Right atrium auricular region (tissue), 2 donors: ENCODE measurements around a stretch of chr15.

DNA sequence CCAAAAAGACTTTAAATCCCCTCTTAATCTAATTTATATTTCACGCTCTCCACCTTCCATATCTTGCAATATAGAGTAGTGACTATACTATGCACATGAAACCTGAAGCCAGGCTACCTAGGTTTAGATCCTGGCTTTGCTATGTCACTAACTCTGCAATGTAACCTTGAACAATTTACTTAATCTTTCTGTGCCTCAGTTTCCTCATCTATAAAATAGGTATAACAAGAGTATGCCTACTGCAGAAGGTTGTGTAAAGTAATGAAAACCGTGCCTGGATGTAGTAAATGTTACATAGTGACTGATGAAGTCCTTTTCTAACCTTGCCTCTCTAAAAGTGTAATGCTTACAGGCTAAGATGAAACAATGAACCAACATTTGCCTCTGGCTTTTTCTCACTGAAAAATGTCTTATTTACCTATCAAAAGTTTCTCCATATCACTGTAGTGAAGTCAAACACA, 18.5 kb downstream of the HERC1 start:
- PRO-cap: no peak
- RAMPAGE, long total RNA, 2 experiments: no peak in any of the 2 experiments

DNA sequence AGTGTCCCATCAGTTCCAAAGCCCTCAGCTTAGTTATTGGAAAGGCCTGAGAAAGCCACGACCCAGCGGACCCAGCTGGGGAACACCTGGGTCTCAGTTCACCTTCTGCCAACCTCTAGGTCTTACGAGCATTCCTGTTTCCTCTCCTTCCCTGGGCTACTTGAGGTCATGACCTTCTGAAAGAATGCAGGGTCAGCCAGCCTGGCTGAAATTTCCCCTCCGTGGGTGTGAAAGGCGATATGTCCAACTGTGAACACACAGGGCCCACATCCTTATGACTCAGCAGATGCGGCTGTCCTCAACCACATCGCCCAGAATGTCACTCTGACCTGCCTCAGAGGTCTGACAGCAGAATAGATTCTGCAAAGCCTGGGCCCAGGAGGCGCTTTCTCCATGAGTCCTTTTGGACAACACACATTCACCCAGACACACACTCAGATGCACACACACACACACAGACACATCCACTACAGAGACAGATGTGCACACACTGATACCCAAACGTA, 63.0 kb upstream of the HERC1 start:
- PRO-cap: no peak
- RAMPAGE, long total RNA, 2 experiments: no peak in any of the 2 experiments

DNA sequence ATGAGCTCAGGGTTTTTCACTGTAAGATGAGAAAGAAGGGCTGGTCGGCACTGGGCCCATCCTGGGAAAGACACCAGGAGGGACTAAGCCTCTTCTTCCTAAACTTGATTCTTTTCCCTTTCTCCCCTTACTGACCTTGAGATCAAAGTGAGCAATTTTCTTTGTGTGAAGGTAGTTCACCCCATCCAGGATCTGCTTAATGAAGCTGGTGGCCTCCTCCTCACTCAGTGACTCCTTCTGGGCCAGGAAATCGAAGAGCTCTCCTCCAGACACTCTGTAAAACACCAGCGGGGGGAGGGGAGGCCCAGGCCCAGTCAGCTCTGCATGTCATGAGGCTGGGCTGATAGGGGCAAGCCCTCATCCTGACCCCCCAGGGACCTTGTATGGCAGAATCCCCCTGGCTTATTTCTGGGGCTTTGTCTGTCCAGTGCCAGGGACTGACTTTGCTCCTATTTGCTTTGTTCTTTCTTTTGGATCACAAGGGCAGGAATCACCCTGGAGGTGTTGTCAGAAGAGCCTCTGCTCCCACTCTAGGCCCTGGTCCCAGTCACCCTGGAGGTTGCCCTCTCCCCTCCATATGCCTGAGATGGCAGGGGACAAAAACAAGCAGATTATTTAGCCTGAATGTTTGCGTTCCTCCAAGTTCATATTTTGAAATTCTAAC, 74.9 kb downstream of the DAPK2 start:
- PRO-cap: unidirectional peak, minus-strand start at position 239 of the sequence
- RAMPAGE, long total RNA, 2 experiments: no peak in any of the 2 experiments

DNA sequence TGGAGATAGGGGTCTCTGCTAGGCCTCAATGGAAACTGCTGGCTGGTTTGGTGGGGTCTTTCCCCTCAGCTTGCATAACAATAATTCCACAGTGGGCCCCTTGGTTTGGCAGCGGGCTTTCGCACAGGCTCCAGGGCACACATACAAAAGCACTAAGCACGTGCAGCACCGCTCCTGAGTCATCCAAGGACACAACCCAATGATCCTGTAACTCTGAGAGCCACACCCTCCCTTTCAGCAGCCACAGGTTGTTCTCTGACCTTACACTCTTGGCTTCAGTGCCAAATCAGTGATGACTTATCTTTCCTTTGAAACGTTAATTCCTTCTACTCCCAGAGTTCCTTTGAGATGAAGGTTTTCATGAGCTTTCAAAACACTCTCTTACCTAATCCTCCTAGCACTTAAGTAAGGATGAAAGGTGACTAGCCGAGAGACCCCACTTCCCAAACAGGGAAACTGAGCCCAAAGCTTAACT, 41.6 kb downstream of the DAPK2 start:
- PRO-cap: no peak
- RAMPAGE, long total RNA, 2 experiments: no peak in any of the 2 experiments

DNA sequence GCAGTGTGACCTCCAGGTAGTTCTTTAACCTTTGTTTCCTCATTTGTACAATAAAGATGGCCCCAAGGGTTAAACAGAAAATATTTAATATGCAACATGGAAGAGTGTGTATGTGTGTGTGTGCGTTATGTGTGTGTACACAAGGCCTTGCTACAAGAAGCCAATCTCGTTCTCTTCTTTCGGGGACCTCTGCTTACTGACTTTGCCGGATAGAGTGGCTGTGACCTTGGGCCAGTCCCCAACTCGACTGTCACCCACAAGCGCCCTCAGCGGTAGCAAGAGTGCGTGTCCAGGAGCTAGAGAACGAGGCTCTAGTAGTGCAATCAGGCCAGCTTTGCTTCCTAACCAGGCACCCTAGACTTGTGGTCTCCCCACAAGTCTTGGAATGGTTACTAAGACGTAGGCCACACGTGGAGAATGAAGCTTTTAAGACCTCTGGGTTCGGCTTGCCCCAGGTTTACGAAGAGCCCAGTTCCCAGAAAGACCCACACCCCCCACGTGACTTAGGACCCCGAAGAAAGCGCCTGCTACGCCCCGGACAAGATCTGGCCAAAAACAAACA, 595 bp downstream of the CIAO2A start:
- PRO-cap: bidirectional peak, plus-strand start at position 279 of the sequence, minus-strand start at position 216 of the sequence
- RAMPAGE, long total RNA, 2 experiments: no peak in any of the 2 experiments

DNA sequence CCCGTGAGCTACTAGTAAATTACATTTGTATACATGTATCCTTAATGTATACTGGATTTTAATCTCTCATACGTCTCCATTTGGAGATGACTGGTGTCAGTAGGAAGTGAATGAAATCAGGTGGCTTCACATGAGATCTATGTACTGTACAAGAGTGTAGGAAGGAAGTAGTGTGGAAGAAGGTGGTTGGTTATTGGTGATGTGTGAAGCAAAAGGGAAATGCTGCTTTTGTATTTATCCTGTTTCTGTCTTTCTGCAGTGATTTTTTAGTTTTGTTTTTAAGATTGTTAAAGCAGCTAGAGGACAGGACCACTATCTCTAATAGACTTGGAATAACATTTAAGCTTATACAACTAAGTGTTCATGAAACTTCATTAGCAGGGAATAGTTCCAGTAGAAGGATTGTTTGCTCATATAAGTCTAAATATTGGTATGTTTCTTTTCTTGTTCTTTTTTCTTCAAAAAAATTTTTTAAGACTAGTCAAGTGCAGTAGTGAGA, 15.3 kb downstream of the SNX1 start:
- PRO-cap: no peak
- RAMPAGE, long total RNA, 2 experiments: no peak in any of the 2 experiments

DNA sequence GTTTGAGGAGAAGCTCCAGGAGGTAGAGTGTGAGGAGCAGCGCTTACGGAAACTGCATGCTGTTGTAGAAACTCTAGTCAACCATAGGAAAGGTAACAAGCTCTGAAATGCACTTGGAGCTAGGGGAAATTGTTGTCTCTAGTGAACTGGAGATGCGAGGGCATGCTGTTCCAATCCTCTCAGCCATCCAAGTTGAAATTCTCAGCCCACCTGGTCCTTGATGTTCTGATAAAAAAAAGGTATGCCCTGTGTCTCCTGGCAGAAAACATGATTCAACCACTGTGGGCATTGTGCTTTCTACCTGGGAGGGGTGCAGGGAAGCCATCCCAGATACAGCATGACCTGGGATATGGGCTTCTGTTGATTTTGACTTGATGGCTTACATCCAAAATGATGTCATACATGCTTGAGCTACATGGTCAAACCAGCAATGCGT, 21.3 kb upstream of the SNX22 start:
- PRO-cap: no peak
- RAMPAGE, long total RNA, 2 experiments: no peak in any of the 2 experiments

GRCh38 chr15:64166313-64167137, 3.7 kb upstream of the PPIB start:
- PRO-cap: no peak
- RAMPAGE, long total RNA, 2 experiments: no peak in any of the 2 experiments

DNA sequence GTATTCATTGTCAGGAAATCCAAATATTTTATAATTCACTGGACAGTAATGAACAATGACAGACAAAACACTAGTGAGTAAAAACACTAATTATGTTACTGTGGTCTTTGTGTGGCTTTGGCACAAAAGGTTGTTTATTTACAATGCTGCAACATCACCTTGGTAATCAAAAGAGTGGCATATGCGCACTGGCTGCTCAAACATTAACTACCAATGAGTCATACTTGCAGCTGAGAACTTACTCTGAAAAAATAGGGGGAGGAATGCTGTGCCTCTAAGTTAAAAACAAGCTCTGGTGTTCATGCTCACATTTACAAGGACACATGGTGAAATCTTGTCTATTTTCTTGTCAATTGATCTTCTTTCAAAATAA, 85.1 kb upstream of the PPIB start:
- PRO-cap: no peak
- RAMPAGE, long total RNA, 2 experiments: no peak in any of the 2 experiments

DNA sequence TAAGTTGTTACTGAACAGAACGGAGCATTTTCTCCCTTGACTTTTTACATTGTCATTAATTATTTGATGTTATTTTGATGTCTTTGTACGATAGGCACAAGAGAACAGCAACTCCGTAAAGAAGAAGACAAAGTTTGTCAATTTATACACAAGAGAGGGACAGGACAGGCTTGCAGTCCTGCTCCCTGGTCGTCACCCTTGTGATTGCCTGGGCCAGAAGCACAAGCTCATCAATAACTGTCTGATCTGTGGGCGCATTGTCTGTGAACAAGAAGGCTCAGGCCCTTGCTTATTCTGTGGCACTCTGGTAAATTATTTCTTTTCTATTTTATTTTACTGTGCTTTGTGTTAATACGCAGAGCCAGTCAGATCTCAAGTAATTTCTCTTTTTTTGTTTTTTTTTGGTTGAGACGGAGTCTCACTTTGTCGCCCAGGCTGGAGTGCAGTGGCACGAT, 9.9 kb downstream of the TRIP4 start:
- PRO-cap: no peak
- RAMPAGE, long total RNA, 2 experiments: no peak in any of the 2 experiments

- PRO-cap: no peak
- RAMPAGE, long total RNA, 2 experiments: no peak in any of the 2 experiments
These were observed 93.7 kb downstream of the RBPMS2 start for GRCh38 chr15:64681619-64682121.

DNA sequence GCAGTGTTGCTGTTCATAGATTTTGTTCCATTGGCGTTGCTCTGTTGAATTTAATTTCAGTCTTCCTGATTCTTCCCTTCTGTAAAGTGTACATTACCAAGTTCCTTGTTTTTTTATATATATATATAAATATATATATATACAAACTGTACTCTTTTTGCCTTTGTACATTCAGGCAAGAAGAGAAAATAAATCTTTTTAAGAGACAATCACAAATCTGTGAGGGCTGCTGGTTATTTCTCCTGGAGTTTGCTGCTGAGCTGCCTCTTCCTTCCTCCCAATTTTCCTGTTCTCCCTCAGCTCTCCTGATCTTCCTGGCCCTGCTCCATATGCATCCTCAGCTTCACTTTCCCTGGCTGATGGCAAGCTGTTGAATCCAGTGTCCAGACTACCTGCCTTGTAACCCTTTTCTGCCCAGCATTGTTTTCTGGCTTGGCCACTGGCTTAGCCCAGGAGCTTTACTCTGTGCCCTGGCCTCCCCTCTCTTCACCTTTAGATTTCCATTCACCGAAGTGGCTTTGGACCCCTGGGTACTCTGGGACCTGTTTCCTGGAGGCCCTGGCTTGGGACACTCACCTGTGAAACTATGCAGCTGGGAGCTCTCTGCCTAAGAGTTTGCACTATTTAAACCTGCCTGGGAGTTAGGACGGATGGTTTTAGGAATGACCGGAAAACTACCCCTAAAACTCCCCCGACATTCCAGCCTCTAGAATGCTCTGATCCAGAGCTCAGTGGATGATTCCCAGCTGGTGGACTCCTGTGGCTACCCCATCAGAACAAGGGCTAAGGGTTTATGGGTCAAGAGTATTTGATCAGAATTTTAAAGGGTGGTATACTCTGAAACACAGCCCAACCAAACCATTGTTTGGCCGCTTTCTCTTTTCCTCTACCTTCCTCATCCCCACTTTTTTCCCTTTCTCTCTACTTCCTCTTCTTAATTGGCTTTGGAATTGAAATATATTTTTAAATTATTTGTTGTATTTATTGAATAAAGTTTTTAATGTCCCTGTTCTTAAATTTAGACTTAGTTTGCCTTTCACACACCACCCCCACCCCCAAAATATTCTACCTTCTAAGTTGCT, 90.0 kb downstream of the RBPMS2 start:
- PRO-cap: no peak
- RAMPAGE, long total RNA, 2 experiments: no peak in any of the 2 experiments

DNA sequence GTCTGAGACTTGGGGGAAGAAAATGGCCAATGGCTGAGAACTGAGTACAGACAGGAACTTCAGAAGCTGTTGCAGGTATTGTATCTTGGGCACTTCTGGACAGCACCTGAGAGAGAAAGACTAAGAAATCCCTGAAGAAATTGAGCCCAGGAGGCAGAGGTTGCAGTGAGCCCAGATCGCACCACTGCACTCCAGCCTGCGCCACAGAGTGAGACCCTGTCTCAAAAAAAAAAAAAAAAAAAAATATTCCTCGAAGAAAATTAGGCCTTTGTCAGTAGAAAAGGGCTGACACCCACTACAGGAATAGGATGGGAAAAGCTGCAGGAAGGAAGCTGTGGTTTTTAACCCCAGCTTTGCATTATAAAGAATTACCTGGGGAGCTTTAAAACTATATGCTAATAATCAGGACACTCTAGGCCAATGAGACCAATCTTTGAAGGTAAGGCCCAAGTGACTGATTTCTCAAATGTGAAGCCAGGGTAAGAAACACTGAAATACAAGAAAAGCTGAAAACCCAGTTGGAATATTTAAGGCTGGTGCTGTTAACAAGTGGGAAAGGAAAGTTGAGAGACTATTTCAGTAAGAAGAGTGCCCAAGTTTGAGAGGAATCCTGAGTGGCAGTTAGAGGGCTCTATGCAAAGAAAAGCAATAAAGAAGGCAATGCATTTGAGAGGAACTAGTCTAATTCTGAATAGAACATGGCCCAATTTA, 74.4 kb downstream of the RBPMS2 start:
- PRO-cap: no peak
- RAMPAGE, long total RNA, 2 experiments: no peak in any of the 2 experiments

DNA sequence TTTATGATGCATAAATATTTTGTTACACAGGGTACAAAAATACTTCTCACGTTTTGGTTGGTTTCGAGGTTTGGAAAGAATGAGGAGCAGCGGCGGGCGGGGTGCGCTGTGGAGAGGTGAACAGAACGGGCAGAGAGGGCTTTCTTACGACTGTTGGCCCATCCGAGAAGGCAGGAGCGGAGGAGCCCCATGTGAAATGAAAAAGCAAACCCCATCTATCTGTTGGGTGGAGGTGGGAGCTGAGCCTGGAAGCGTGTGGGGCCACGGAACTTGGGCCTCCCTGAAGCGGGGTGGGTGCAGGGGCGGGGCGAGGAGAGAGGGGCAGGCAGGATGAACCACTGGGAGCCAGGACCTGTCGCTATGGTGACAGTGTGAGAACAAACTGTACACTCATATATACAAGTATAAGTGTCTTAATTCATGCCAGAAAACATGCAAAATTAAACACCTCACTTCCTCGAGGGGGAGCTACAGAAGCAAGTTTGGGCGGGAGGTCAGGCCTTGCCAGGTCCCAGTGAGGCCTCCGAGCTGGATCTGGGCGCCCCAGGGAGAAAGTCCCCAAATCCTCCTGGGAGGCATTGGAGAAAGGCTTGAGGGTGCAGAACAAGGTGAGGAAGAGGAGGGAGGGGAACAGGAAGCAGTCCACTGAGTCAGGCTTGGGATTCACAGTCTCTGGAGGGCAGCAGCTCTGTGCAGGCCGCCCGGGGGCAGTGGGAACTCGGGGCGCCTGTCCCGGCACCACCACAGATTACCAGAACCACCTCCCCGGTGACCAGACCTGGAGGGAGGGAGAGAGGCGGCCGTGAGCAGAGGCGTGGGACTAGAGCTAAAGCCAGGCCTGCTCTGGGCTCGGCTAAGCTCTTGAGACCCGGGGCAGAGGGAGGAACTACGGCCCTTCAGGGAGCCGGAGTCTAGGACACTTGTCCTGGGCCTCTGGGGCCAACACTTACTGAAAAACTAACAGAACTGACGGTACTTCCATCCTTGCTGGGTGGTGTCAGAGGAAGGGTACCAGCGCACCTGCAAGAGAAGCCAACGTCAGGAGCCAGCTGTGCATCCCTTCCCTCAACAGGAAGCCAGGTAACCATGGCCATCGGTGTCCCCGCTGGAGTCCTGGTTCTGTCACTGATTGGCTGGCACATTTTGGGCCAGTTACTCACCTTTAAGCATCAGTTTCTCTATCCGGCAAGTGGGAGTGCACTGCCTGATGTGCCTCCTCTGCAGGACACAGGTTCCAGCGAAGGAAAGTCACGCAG, 34.7 kb downstream of the RBPMS2 start:
- PRO-cap: unidirectional peak, minus-strand start at position 257 of the sequence; unidirectional peak, minus-strand start at position 282 of the sequence
- RAMPAGE, long total RNA, 2 experiments: no peak in any of the 2 experiments

DNA sequence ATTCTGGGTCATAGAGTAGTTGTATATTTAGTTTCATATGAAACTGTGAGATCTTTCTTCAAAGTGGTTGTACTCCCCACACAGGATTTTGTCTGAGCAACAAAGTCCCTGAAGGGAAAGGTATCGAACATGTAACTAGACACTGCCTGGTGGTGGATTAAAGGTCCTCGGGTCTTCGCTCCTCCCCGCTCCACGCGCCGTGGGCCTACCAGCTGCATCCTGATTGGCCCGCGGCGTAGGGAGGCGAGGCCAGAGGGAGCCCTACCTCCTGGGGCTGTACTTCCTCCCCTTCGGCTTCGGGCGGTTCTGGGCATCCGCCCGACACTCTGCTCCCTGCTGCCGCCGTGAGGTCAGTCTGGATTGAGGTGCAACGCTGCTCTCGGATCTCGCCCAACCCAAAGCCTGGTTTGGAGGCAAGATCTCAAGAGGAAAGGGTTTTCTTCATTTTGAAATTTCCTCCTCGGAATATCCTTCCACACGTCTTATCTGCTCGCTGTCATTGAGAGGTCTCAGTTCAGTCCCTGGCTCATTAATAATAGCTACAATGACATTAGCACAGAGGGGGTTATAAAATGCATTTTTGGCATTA, 6.0 kb upstream of the PLEKHO2 start:
- PRO-cap: bidirectional peak, plus-strand start at position 353 of the sequence, minus-strand start at position 202 of the sequence
- RAMPAGE, long total RNA, 2 experiments: no peak in any of the 2 experiments

GRCh38 chr15:64865552-64866589, 24.2 kb downstream of the PLEKHO2 start:
- PRO-cap: no peak
- RAMPAGE, long total RNA, 2 experiments: no peak in any of the 2 experiments

DNA sequence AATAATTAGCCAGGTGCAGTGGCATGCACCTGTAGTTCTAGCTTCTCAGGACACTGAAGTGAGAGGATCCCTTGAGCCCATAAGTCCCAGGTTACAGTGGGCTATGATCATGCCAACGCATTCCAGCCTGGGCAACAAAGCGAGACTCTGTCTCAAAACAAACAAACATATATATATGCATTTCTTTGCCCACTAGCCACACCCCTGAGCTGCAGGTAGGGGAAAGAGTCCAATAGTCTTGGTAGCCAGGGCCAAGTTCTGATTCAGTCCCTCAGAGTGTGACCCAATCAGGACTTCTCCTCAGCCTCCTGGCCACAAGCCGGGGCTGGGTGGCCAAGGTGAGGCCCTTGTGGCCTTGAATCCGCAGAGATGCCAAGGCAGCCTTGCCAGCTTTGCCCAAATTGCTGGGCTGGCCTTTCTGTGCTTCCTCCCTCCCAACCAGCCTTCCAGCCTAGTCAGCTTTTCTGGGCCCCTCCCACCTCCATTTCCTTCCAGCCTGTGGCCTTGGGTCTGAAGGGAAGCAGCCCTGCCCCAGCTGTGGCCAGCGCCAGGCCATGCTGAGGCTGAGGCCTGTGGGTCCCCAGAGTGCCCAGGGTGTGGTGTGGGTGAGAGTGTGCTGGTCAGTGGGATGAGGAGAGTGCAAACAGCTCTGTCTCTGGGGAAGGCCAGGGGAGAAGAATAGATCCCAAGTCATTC, 34.3 kb upstream of the ANKDD1A start:
- PRO-cap: unidirectional peak, plus-strand start at position 583 of the sequence
- RAMPAGE, long total RNA, 2 experiments: no peak in any of the 2 experiments

- PRO-cap: bidirectional peak, plus-strand start at chr15:64897446, minus-strand start at chr15:64897450
- RAMPAGE, long total RNA, 2 experiments: no peak in any of the 2 experiments
These were observed 14.3 kb upstream of the ANKDD1A start for GRCh38 chr15:64897018-64898130.

DNA sequence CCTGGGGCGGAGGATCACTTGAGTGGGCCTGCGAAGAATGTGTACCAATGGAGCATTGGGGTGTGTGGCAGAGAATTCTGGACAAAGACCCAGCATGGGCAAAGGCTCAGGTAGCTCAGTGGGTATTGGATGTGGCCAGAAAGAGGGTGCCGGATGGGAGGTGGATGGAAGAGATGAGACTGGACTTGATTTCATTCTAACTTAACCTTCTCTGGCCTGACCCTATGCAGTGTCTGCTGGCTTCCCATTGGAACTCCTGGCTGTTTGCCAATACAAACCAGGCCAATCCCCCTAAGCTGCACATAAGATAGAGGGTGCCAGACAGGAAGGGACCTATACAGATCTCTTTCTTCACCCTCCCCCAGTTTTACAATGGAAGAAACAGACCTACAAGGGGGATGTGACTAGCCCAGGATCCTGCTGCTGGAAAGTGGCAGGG, 1.2 kb downstream of the ANKDD1A start:
- PRO-cap: no peak
- RAMPAGE, long total RNA, 2 experiments: no peak in any of the 2 experiments

- PRO-cap: no peak
- RAMPAGE, long total RNA, 2 experiments: no peak in any of the 2 experiments
These were observed 1.2 kb downstream of the MTFMT start for GRCh38 chr15:65028314-65028626.